GM23248 (cell line): ENCODE data around the genes SCCPDH, OR2M7 and OR2T27.

GRCh38 chr1:246268542-246269447 lies 238.3 kb downstream of the SMYD3 start:
- RAMPAGE, long total RNA = no peak

GRCh38 chr1:246293701-246294783 lies 213.0 kb downstream of the SMYD3 start:
- RAMPAGE, long total RNA = no peak

- RAMPAGE, long total RNA = start-site peak on the minus strand at chr1:246417324-246417423, 78 and 31 reads in 2 replicates
These were observed 89.8 kb downstream of the SMYD3 start for GRCh38 chr1:246417119-246417842.

GRCh38 chr1:246567162-246567756 lies 1.0 kb downstream of the CNST start:
- RAMPAGE, long total RNA = no peak

- RAMPAGE, long total RNA = no peak
These were observed 13.6 kb downstream of the CNST start for GRCh38 chr1:246579735-246580302.

GRCh38 chr1:246677655-246678281 lies 46.4 kb upstream of the SCCPDH start:
- RAMPAGE, long total RNA = no peak

GRCh38 chr1:246709761-246710104 lies 14.5 kb upstream of the SCCPDH start:
- RAMPAGE, long total RNA = no peak

- RAMPAGE, long total RNA = start-site peak on the plus strand at chr1:246724311-246724414, 325 and 589 reads in 2 replicates
These were observed at the start of gene SCCPDH for GRCh38 chr1:246723743-246724689. SCCPDH (plus strand) TSS chr1:246724409.

DNA sequence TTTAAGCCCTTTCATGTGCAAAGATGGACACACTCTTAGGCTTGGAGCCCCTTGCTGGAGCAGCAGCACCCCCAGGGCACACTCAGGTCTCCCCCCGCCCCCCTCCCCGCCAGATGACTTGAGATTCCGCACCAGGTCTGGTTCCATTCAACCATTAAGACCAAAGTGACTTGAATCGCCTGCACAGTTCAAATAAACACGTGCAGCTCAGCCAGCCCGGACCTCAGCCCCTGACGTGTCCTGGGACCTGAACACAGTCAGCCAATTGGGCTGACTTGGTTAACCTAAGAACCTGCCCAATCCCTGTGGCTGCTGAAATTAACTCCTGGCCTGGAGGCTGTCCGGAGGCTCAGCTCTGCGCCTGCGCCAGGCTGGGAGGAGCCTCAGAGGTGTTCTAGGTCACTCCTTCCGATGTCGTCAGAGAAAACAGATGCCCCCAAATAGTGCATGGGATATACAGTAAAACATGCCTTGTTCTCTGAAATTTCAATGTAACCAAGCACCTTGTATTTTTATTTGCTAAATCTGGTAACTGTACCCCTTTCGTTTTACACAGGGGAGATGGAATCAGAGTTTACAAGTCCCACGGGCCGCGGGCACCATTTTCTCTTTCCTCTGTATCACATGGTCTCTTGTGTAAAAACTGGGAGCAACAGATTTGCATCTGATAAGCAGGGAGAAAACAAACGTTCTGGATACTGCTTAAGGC lies 73.4 kb downstream of the SCCPDH start:
- RAMPAGE, long total RNA = no peak

DNA sequence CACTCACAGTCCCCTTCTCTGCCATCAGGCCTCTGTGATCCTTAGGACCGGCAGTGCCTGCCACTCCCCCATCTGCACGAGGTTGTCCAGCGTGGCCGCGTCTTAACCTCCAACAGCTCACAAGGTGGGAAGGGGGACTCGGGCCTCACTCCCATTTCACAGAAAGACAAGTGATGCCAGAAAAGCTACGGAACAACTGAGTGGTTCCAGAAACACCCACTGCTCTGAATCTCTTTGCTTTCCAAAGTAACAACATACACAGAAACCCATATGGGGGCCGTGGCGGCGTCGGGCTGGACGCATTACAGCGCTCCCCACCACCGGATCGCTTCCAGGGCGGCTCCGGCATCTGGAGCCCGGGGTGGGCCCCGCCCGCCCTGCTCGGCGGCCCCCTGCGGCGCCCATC lies 994 bp downstream of the ZNF496 start:
- RAMPAGE, long total RNA = no peak

DNA sequence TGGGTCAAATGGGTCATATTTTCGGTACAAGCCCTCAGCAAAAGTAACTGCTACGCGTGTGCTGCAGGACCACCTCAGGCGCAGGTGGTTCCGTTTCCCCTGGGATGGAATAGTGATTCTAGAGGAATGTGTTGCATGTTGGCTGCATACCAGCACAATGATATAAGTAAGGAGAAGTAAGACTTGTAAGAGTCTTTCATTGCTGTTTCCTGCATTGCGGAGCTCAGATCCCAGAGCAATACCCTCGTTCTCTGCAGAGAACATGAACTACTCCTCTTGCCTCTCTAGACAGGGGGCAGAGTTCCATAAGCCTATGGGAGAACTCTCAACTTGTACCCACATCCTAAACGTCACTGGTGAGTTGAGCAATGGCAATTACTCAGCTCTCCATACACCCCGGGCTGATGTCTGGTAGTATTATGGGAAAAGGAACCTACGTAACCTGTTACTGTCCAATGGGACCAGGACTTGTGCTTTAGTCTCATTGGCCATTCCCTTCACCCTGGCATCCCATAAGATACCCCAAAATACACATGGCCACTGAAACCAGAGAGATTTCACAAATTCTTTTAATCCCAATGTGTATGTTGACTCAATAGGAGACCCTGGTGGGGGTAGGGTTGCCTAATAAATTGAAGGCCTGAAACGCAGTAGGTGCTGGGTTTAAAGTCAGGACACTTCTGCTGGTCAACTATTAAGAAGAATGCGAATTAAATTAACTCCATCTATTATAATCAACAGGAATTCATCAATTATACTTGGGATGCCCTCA lies 27.3 kb upstream of the ZNF496 start:
- RAMPAGE, long total RNA = no peak

DNA sequence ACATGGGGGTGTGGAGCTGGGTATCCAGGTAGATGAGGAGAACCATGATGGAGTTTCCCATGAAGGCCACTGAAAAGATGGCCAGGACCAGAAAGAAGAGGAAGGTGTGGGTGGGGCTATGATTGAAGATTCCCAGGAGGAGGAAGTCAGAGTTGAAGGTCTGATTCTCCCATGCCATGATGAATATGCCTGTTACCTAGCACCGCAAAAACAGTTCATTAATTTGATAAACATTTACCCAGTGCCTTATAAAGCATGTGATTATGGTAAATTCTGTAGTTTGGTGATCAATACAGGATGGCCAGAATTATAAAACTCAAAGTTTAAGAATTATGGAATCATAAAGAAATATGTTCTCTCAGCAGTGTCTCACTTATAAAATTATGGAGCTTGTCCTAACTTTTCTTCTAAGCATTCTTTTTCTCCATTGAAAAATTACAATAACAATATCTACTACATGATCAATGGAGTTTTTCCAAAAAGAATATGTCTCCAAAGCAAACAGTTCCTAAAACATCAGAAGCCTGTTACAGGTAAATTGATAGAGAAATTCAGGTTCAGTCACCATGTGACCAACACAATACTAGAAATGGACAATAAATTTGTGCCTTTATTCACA lies at the start of gene OR2M7:
TSS of gene OR2M7 (minus strand) at position 178 of the 619 bp plus-strand sequence.
- RAMPAGE, long total RNA = no peak

DNA sequence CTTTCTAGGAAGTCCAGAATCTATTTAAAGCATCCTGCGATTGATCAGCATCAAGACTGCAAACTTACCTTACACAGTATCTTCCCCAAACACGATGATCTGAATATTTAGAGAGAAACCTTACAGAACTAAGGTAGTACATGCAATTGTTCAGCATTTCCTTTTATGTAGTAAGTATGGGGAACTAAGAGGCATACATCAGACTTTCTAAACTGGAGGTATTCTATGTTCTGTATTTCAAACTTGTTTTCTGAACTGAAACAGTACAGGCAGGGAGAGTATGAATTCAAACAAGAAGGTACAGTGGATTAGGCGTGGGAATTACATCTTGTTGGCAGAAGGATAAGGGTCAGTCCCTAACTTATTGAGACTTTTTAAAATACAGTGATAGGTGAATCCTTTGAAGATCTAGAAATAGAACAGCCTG lies at the start of gene OR2T27:
TSS of gene OR2T27 (minus strand) at position 153 of the 427 bp plus-strand sequence.
- RAMPAGE, long total RNA = no peak

DNA sequence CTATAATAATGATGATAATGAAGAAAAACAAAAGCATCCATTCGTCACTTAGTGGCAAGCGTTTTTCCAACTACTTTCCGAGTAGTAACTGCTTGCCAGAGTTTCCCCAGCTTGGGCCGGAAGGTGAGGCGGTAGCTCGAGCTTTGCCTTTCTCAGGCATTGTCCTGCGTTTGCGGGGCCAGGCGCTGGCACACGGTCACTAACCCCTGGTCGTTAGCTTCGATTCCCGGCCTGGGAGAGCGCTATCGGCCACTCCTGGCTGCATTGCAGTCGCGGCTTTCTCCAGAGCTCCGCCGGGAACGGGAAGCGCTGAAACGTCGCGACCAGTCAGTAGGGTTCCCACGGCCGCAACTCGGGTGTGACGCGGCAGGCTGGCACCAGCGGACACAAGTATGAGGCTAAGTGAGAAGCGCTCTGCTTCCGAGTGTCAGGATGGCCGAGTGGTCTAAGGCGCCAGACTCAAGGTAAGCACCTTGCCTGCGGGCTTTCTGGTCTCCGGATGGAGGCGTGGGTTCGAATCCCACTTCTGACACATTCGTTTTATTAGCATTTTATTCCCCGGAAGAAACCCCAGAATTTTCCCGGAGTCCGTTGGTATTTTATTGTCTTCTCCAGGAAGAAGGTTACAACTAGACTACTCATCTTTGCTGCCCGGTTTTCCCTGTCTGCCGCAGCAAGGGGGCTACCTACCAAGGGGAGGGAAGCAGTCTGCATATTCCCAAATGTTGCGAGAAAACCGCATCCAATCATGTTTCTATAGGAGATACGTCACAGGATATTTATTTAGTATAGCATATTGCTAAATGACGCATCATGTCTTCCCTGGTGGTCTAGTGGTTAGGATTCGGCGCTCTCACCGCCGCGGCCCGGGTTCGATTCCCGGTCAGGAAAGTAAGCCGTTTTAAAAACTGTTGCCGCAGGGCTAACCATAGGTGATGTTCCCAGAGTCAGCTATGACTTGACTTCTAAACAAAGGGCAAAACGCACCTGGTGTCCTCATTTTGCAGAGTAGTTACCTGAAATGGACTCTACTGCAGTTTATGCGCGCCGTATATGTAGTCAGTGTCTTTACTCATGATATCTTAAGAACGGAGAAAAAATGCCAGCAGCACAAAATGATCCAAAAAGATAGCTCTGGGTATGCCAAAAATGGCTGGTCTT lies 14.9 kb upstream of the ZNF692 start:
- RAMPAGE, long total RNA = no peak

GRCh38 chr1:248917231-248917785 lies 11.3 kb downstream of the PGBD2 start:
- RAMPAGE, long total RNA = no peak

GRCh38 chr1:248919181-248919380 lies 13.0 kb downstream of the PGBD2 start:
- RAMPAGE, long total RNA = no peak